CMK (cell line): Measurements from ENCODE around the gene LETM1.

- RRBS: 17% methylated on average over 1 of the region's 38 CpGs
Measured at GRCh38 chr4:1208245-1209050, 36.1 kb upstream of the SPON2 start.

GRCh38 chr4:1209718-1210406 is 37.5 kb upstream of the SPON2 start:
- RRBS: 11% methylated on average over 6 of the region's 20 CpGs

GRCh38 chr4:1246163-1246866 is 2.6 kb downstream of the CTBP1 start:
- RRBS: 94% methylated on average over 6 of the region's 21 CpGs

- RRBS: 1% methylated on average over 68 of the region's 93 CpGs
Measured at GRCh38 chr4:1247911-1248629, 860 bp downstream of the CTBP1 start.

- RRBS: no CpG with 5 or more reads among the region's 19 CpGs
Measured at GRCh38 chr4:1360453-1360968, 13.5 kb downstream of the UVSSA start.

GRCh38 chr4:1524223-1524664 is 118.0 kb upstream of the NKX1-1 start:
- RRBS: no CpG with 5 or more reads among the region's 16 CpGs

- RRBS: 27% methylated on average over 2 of the region's 8 CpGs
Measured at GRCh38 chr4:1547684-1548058, 136.4 kb downstream of the FAM53A start.

DNA sequence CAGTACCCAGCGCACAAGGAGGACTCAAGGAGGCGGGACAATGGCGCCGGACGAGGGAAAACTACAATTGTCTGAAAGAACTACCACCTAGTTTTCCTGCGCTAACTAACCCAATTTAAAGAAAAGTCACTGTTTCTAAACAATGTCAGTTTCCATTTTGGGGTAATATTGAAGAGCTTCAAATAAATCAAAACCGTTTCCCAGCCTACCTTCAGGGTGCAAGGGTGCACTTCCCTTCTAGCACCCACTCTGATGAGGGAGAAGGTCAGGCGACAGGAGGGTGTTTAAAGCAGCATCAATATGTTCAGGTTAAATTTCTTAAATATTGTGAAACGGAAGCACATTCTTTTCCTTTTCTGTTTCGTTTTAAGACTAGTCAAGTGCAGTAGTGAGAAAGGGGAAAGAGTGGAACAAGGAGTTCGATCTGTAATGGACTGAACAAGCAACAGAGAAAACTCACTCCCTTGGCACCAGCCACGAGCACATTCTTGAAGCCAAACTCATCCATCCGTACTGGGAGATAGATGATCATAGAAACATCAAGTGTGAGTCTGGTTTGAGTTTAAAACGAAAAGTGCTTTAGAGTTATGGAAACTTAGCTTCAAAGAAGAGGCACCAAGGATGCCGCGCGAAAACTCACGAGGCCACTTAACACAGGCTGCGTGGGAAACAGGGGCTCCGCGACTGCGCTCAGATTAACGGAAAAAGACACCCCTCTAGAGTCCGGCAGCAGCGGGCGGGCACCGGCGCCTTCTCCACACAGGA is 877 bp downstream of the FAM53A start:
- RRBS: 0% methylated on average over 2 of the region's 28 CpGs

DNA sequence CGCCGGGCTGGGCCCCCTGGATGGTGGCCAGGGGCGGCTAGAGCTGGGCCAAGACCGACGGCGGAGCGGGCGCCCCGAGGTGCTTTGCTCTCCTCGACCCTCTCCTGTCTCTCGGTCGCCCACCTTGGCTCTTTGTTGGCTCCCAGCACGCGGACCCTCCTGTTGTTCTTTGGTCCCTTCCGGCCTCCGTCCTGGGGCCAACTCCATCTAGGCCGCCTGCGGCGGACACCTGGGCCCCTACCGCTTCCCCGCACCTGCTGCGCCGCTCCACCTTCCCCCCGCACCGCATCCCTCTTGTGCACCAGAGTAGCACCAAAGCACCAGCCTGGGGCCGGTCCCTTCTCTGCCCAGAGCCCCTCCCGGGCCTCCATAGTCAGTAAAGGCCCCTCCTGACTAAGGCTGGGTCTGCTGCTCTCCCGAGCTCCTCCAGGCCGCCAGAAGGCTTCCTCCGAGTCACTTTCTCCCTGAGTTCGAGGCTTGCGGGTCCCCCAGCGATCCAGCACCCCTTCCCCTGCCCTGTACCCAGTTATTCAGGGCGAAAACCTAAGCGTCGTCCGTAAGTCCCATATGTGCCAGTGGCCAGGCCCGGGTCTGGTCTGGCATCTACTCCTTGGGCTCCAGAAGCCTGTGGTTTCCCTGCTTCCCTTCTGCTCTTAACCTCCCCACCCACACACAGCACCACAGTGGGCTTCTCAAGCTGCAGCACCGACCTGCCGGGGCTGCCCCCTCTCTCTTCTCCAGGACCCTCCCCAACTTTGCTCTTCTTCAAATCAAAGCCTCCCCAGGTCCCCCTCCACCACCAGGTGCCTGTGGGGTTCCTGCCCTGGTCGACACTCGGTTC is 737 bp downstream of the TACC3 start:
- RRBS: 11% methylated on average over 2 of the region's 42 CpGs

GRCh38 chr4:1728095-1728714 is 6.9 kb downstream of the TACC3 start:
- RRBS: no CpG with 5 or more reads among the region's 21 CpGs

GRCh38 chr4:1794817-1795648 is 1.9 kb downstream of the FGFR3 start:
- RRBS: 13% methylated on average over 52 of the region's 92 CpGs

DNA sequence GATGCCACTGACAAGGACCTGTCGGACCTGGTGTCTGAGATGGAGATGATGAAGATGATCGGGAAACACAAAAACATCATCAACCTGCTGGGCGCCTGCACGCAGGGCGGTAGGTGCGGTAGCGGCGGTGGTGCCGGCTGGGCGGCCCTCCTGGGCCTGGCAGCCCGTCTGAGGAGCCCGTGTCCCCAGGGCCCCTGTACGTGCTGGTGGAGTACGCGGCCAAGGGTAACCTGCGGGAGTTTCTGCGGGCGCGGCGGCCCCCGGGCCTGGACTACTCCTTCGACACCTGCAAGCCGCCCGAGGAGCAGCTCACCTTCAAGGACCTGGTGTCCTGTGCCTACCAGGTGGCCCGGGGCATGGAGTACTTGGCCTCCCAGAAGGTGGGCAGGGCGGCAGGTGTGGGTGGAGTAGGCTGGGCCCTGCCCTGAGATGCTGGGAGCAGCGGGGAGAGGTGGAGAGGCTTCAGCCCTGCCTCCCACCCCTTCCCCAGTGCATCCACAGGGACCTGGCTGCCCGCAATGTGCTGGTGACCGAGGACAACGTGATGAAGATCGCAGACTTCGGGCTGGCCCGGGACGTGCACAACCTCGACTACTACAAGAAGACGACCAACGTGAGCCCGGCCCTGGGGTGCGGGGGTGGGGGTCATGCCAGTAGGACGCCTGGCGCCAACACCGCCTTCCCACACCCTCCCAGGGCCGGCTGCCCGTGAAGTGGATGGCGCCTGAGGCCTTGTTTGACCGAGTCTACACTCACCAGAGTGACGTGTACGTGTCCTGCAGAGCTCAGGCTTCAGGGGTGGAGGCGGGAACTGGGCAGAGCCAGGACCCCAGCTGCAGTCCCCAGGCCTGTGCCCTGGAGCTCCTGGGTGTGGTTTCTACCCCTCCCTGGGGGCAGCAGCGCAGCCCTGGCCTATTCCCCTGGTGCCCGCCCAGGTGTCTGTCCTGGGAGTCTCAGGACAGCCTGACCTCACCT is 12.8 kb downstream of the FGFR3 start:
- RRBS: 96% methylated on average over 4 of the region's 51 CpGs

- RRBS: no CpG with 5 or more reads among the region's 15 CpGs
Measured at GRCh38 chr4:1841507-1841773, 14.5 kb downstream of the LETM1 start.

- RRBS: 1% methylated on average over 78 of the region's 111 CpGs
Measured at GRCh38 chr4:1855842-1856624, at the start of gene LETM1. Gene LETM1, minus strand, starts transcription at chr4:1856156.

DNA sequence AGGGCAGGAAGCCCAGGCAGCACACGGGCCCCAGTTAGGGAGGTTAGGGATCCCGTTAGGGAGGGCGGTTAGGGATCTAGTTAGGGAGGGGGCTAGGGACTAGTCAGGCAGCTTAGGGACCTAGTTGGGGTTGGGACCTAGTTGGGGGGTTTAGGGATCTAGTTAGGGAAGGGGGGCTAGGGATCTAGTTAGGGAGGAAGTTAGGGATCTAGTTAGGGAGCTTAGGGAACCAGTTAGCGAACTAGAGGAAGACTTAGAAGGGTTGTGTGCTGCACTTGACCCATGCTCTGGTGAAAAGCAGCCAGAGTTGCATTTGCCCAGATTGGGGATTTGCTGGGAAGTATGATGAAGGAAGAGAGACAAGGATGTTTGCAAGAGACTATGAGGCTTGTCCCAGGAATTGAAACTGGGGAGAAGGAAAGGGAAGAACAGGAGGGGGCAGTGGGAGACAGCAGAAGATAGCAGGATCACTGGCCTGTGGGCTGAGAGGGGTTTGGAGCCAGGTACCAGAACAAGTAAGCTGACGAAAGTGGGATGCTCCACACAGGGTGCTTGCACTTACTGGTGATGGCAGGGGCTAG is 3.3 kb upstream of the LETM1 start:
- RRBS: no CpG with 5 or more reads among the region's 5 CpGs

DNA sequence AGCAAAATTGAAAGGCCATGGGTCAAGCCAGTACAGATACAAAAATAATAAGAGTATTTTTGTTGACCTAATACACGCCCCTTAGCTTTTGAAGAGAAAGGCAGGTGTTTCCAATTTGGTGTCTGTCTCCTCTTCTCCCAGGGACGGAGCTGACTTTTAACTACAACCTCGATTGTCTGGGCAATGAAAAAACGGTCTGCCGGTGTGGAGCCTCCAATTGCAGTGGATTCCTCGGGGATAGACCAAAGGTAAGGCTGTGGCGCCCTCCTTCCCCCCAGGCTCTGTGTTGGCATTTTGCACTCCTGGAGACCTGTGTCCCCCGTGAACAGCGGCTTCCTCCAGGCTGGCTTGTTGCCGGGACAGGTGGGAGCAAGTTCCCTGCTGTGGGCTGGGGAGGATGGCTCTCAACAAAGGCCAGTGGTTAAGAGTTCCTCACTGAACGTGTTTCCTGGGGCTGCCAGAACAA is 33.6 kb downstream of the NELFA start:
- RRBS: no CpG with 5 or more reads among the region's 11 CpGs

GRCh38 chr4:1979212-1980334 is 29.2 kb downstream of the NELFA start:
- RRBS: no CpG with 5 or more reads among the region's 34 CpGs

GRCh38 chr4:2036136-2036740 is 5.6 kb upstream of the C4orf48 start:
- RRBS: no CpG with 5 or more reads among the region's 12 CpGs

- RRBS: 25% methylated on average over 1 of the region's 20 CpGs
Measured at GRCh38 chr4:2071821-2072601, 12.9 kb downstream of the NAT8L start.

GRCh38 chr4:2201143-2201515 is 40.8 kb downstream of the HAUS3 start:
- RRBS: no CpG with 5 or more reads among the region's 3 CpGs